Bronchus fibroblast of lung (primary cell): ENCODE measurements around the gene TTC39A.

DNA sequence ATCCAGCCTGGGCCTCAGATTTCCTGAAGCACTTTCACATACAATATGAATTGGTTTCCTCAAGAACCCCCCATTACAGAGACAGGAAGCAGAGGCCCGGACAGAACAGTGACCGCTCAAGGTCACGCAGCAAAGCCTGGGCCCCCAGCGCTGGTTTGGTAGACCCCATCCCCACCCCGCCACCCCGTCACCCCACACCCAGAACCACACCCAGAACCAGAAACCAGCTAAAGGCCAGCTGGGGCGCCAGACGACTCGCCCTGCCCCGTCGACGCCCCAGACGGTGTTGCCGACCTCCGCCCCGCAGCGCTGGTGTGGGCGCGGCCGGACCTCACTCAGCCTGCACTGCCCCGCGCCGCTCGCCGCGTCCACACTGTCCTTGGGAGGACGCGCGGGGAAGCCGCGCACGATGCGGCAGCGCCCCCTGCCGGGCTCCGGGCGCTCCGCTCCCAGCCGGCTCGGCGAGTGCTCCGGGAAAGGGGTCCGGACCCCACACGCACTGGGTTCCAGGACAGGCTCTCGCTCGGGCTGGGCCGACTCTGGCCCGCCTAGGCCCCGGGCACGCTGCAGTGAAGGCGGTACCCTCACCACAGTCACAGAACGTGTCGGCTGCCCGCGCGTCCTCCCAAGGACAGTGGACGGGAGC lies 90.4 kb downstream of the DMRTA2 start:
- RAMPAGE, long total RNA = no peak

- RAMPAGE, long total RNA = no peak
Observed at GRCh38 chr1:50846464-50847101, 113.5 kb downstream of the FAF1 start.

DNA sequence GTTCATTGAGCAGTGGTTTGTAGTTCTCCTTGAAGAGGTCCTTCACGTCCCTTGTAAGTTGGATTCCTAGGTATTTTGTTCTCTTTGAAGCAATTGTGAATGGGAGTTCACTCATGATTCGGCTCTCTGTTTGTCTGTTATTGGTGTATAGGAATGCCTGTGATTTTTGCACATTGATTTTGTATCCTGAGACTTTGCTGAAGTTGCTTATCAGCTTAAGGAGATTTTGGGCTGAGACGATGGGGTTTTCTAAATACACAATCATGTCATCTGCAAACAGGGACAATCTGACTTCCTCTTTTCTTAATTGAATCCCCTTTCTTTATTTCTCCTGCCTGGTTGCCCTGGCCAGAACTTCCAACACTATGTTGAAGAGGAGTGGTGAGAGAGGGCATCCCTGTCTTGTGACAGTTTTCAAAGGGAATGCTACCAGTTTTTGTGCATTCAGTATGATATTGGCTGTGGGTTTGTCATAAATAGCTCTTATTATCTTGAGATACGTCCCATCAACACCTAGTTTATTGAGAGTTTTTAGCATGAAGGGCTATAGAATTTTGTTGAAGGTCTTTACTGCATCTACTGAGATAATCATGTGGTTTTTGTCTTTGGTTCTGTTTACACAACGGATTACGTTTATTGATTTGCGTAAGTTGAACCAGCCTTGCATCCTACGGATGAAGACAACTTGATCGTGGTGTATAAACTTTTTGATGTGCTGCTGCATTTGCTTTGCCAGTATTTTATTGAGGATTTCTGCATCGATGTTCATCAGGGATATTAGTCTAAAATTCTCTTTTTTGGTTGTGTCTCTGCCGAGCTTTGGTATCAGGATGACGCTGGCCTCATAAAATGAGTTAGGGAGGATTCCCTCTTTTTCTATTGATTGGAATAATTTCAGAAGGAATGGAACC lies 53.3 kb downstream of the FAF1 start:
- RAMPAGE, long total RNA = no peak

GRCh38 chr1:50933170-50933837 lies 26.8 kb downstream of the FAF1 start:
- RAMPAGE, long total RNA = no peak

DNA sequence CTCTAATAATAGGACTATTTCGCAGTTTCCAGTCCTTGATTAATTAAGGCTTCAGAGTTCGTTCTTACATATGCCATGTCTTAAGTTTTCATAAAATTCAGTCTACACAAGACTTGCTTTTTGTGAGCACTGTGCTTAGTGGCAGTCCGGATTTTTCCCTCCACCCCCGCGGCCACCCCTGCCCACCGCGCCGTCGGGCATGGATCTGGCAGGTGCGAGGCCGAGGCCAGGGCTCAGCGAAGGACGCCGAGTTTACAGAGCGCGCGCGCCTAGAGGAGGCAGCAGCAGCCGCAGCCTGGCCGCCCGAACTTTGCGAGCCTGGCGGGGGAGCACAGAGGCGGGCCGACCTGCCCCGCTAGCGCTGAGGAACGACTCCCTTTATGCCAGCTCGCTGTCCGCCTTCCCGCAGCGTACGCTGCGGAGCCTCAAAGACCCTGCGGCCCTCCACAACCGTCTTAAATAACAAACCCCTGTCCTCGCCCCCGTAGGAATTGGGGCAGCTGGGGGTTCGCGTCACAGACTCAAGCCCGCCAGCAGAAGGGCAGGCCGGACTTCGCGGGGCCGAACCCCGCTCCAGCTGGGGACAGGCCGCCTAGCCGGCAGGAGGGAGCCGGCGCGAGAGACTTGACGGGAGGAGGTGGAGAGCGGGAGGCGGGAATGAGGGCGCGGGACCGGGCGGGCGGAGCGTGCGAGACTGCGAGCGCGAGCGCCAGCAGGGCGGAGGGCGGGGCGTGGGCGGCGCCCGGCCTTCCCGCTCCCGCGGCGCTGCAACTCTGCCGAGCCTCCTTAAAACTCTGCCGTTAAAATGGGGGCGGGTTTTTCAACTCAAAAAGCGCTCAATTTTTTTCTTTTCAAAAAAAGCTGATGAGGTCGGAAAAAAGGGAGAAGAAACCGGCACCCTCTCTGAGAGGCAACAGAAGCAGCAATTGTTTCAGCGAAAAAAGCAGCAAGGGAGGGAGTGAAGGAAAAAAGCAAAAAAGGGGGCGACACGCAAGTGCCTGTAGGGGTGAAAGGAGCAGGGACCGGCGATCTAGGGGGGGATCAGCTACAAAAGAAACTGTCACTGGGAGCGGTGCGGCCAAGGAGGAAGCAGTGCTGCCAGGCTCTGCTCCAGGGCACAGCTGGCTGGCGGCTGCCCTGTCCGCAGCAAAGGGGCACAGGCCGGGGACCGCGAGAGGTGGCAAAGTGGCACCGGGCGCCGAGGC lies 1.7 kb upstream of the CDKN2C start:
- RAMPAGE, long total RNA = no peak

GRCh38 chr1:51236615-51237464 lies 767 bp downstream of the RNF11 start:
- RAMPAGE, long total RNA = no peak

DNA sequence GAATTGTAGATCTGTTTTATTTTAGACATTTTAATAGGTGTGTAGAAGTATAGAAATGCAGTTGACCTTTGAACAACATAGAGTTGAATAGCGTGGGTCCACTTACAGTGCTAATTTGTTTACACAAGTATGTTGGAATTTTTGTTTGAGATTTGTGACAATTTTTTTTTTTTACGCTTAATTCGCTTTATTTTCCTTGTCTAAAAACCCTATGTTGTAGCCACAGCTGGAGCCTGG lies 14.2 kb downstream of the RNF11 start:
- RAMPAGE, long total RNA = no peak

DNA sequence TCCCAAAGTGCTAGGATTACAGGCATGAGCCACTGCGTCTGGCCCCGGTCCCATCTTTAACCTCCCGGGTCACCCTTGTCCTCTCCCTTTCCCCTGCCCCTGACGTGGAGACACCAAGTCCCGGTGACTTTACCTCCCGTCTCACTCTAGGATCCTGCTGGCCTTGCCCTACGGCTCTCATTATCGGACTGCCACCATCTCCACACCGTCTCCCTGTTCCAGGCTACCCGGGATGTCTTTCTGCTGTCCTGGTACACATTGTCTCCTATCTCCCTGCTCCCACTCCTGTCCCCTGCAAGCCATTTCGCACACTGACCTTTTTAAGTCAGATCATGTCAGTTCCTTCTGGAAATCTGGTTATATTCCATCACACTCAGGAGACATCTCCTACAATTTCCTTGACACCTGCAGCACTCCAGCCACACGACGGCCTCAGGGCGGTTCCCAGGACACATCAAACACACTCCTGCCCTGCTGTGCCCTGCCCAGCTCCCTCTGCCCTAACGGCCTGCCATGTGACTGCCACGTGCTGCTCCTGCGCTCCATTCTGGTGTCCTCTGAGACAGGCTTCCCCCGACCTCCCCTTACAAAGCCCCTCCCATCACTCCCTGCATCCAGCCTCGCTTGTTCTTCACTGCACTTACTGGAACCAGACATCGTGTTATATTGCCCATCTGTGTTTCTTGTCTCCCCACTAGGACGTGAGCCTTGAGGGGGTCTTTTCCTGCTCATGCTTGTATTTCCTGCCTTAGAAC lies 32.7 kb downstream of the TTC39A start:
- RAMPAGE, long total RNA = no peak

DNA sequence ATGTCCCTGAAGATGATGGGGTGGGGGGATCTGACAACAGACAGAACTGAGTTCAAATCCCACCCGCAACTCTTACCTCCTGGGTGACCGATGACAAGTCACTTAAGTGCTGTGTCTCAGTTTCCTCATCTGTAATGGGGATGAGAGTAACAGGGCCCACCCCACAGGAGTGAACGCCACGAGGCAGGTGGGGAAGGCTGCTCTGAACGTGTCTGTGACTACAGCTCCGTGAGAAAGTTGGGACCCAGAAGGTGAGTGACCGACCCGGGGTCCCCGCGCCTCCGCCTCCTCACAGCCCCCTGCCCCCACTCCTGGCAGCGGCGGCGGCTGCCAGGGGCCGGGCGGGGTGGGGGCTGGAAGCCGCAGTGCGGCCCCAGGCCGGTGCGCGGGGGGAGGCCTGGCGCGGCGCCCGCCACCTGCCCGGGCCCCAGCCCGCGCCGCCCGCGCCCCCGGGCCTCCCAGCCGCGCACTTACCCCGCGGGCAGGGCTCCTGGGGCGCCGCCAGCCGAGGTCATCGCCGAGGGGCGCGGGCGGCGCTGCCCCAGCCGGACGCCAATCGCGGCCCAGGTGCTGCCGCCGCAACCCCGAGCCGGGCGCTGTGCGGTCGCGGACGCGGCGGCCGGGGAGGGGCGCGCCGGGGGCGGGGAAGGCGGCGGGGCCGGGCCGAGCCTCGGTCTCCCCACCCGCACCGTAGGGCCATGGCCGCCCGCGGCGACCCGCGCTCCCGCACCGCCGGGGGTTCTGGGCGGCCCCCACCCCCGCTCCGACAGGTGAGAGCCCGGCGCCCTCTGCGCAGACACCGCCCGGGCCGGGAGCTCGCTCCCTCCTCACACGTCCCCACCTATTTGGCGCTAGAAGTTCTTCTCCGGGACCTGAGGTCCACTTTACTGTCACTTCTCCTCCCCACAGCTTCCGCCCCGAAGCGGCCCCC lies at the start of gene TTC39A:
Gene TTC39A (minus strand): TSS at position 600 of the 931 bp plus-strand sequence.
- RAMPAGE, long total RNA = no peak

DNA sequence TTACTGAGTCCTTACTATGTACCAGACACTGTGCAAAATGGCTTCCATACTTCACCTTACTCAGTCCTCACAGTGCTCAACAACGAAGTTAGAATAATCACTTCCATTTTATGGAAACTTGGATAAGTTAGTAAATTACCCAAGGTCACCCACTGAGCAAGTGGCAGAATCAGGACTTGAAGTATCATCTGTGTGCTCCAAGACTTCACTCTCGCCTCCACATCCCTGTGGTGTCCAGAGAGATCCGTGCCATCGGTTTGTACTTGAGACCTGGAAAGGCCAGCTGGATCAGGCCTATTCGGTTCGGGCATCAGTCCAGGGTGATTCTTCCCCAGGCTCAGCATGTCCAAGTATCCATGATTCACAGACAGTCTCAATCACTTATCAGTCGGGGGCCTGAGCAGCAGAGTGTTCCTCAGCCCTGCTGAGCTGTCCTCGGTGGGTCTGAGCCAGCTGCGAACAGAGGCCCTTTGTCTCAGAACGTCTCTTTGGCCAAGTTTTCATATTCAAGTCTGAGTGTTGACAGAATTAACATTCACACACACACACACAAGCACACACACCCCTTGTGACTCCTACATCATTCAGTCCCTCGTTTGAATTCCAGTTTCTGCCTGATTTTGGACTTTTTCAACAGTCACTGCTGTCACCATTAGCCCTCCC lies 33.5 kb upstream of the OSBPL9 start:
- RAMPAGE, long total RNA = no peak

DNA sequence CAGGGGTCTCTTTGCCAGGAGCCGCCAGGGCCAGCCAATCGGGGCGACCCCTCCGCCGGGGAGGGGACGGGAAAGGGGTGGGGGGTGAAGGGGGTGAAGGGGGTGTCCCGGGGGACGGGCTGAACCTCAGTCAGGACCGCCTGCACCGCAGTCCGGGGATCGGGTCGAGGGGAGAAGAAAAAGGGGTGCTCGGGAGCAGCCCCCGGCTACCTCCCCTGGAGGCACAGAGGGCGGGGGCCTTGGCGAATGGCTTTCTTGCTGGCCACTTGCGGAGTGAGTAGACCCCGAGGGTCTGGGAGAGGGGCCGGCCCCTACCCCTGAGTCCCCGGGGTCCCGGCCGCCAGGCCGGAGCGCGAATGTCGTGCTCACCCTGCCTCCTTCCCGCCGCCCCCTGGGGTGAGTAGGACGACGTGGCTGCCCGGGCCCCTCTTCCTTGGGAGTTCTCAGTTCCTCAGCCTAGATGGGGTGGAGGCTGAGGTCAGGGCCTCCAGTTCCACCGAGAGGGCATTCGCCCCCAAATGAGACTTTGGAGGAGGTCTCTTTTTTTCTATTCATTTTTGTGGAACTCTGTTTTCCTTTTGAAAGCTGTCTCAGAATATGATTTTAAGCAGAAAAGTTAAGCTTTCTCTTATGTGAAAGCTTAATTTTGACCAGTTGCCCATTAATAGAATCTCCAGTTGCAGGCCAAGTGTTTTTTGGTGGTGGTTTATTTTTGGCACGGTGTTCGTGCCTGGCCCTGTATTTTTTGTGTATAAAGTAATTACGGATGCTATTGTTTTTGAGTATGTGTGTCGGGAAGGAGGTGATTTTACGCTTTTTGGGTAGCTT lies 113.1 kb downstream of the OSBPL9 start:
- RAMPAGE, long total RNA = no peak

DNA sequence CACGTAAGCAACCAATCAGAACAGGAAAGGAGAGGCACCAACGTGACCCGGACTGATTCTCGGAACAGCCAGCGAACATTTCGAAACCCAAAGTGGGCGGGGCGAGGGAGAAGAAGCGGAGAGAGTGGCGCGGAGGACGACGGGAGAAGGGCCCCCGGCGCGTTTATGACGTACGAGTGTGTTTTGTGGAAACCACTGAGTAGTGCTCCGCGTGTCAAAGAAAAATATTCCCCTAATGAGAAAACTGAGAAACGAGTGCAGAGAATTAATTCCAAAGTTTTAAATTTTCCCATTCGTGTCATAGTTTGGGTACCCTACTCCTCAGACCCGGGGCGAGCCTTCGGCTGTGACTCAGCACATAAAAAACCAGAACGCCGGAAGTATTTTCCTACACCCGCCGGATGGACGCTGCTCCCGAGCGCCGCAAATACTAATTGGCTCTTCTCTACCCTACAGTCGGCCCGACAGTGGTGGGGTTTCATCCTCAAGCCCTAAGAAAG lies 367 bp upstream of the NRDC start:
- RAMPAGE, long total RNA = no peak

DNA sequence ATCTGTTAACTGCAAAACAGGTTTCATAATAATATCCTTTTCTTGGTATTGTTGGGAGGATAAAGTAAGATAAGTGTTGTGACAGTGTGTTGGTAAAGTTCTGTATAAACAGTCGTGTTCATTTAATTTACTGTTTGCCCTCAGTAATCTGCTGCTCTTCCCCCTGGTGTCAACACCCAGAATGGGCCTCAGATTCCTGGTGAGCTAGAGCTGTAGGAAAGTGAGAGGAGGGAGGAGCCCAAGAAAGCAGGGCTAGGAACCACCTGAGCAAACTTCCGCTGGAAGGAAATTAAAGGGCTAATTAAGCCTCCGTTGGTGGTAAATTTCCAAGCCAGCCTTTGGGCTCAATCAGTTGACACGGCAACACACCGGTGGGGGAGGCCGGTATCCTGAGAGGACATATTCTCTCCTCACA lies 33.0 kb downstream of the RAB3B start:
- RAMPAGE, long total RNA = no peak

DNA sequence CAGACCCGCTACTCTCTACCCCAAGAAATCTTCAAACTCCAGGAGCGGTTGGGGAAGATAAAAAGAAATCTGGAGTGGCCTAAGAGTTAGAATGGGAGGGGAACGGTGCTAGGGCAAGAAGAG lies 312 bp downstream of the TXNDC12 start:
- RAMPAGE, long total RNA = no peak

- RAMPAGE, long total RNA = no peak
Observed at GRCh38 chr1:52314755-52315455, 51.1 kb downstream of the CC2D1B start.

- RAMPAGE, long total RNA = no peak
Observed at GRCh38 chr1:52477463-52477857, 73.1 kb downstream of the PRPF38A start.

- RAMPAGE, long total RNA = no peak
Observed at GRCh38 chr1:52553323-52554022, 581 bp upstream of the TUT4 start.

- RAMPAGE, long total RNA = no peak
Observed at GRCh38 chr1:52821319-52822335, 20.9 kb upstream of the ZYG11A start.

- RAMPAGE, long total RNA = no peak
Observed at GRCh38 chr1:52995602-52996133, 66.3 kb upstream of the PODN start.

GRCh38 chr1:53062389-53063774 lies 869 bp downstream of the PODN start:
- RAMPAGE, long total RNA = no peak